AG09319 (cell line): ENCODE measurements around a stretch of chr4.

DNA sequence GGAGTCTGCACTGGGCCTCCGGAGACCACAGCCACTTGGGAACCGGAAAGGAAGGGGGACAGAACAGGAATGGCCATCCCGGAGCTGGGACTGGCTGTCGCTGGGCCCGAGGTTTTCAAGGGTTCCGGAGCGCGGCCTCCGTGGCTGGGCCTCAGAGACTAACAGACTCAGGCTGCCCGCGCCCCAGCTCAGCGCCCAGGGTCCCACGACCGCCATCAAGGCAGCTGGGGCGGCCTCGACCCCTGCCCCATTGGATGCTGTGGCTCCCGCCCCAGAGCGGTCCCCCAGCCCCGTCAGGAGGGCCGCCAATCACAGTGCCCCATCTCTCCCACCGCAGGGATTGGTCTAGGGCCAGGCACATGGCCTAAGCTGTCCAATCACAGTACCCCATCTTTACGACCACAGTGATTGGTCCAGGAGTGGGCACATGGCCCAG, 105.2 kb upstream of the NKX1-1 start:
- RRBS: 91% methylated on average over 5 of the region's 22 CpGs

- RRBS: 81% methylated on average over 2 of the region's 29 CpGs
These were observed 135.6 kb upstream of the NKX1-1 start for GRCh38 chr4:1541637-1542382.

DNA sequence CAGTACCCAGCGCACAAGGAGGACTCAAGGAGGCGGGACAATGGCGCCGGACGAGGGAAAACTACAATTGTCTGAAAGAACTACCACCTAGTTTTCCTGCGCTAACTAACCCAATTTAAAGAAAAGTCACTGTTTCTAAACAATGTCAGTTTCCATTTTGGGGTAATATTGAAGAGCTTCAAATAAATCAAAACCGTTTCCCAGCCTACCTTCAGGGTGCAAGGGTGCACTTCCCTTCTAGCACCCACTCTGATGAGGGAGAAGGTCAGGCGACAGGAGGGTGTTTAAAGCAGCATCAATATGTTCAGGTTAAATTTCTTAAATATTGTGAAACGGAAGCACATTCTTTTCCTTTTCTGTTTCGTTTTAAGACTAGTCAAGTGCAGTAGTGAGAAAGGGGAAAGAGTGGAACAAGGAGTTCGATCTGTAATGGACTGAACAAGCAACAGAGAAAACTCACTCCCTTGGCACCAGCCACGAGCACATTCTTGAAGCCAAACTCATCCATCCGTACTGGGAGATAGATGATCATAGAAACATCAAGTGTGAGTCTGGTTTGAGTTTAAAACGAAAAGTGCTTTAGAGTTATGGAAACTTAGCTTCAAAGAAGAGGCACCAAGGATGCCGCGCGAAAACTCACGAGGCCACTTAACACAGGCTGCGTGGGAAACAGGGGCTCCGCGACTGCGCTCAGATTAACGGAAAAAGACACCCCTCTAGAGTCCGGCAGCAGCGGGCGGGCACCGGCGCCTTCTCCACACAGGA, 877 bp downstream of the FAM53A start:
- RRBS: no CpG with 5 or more reads among the region's 28 CpGs

GRCh38 chr4:1717954-1719232, 2.7 kb downstream of the TMEM129 start:
- RRBS: 76% methylated on average over 6 of the region's 39 CpGs

DNA sequence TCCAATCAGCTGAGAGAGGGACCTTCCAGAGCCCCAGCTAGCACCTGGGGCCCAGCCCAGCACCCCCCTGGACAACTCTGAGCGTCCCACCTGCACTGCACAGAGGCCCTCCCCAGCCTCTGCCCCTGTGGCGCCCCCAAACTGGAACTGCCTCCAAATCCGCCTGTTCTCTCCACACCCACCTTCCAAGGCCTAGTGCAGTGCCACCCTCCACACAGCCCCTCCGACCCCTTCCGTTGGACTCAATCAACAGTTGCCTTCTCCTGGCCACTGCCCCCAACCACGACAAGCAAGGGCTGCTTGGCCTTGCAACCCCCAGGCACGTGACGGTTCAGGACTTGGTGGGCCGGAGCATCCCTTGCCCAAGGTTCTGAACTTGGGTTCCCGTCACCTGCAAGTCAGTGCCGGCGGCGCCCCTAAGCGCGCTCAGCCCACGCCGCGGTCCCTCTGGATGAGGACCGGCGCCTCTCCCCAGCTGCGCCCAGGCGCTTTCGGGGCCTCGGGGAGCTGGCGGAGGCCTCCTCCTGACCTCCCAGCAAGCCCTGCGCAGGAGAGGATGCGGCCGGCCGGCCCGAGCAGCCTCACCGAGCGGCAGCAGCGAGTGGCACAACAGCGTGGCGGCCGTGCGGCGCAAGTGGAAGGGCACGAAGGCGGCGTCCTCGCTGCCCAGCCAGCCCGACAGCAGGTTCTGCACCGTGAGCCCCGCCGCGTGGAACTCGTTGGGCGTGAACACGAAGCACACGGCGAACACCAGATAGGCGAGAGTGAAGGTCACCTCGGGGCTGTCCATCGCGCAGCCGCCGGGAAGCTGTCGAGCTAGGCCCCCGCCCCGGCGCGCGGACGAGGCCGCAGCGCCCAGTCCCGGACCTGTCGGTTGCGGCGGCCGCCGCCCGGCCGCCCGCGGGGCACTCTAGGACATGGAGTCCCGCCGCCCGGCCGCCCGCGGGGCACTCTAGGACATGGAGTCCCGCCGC, 788 bp downstream of the TMEM129 start:
- RRBS: 2% methylated on average over 11 of the region's 85 CpGs

DNA sequence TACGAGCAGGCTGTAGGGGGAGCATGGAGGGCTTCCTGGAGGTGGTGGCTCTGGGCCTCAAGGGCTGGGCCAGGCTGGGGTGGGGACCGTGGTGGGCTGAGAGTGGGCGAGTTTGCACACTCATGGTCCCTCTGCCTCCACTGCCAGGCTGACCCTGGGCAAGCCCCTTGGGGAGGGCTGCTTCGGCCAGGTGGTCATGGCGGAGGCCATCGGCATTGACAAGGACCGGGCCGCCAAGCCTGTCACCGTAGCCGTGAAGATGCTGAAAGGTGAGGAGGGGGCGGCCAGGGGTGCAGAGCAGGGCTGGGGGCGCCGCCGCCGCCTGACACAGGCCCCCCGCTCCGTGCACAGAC, 12.1 kb downstream of the FGFR3 start:
- RRBS: no CpG with 5 or more reads among the region's 17 CpGs

- RRBS: no CpG with 5 or more reads among the region's 5 CpGs
These were observed 3.3 kb upstream of the LETM1 start for GRCh38 chr4:1859117-1859697.

DNA sequence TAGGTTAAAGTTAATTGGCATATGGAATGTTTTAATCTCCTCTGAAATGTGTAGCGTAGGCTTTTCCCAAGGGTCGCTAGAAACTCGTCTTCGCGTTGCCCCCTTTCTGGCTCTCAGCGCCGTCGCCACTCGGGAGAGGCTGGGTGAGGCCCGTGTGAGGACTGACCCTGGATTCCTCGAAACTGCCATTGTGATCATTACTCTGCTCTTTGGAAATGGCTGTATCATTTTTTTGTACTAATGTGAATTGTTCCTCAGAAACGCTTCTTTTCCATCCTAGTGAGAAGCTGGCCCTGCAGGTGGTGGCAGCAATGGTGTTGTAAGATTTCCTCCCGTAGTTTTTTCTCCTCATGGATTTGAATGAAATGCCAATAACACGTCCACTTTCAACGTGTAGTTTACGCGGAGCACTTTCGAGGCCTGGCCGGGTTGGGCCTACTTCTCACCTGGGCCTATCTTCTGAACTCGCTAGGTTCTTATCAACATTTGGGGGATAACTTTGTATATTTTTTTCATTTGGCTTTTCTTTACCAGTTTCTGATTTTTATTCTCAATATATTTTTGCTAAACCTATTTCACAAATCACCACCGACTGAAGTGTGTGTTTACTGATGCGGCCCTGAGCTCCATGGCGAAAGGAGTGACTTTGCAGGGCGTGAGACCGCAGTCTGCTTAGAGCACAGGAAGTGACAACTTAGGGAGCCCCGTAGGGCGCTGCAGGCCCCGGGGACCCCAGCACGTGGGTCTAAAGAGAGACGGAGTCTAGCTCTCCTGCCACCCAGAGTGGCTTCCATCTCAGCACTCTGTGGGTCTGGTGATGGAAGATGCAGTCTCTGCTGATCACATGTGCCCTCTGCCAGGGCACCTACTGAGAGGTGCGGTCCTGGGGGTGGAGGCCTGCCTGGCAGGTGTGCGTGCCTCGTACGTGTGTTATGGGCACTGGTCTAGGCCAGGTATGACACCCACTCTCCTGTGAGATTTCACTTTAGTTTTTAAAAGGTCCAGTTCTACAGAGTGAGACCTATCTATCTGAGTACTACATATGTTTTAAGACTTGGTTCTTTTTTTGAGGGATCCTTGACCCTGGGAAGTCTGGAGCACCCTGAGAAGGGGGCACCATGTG, 29.2 kb downstream of the NELFA start:
- RRBS: no CpG with 5 or more reads among the region's 34 CpGs

GRCh38 chr4:2270138-2270741, 8.3 kb upstream of the MXD4 start:
- RRBS: 78% methylated on average over 1 of the region's 20 CpGs

DNA sequence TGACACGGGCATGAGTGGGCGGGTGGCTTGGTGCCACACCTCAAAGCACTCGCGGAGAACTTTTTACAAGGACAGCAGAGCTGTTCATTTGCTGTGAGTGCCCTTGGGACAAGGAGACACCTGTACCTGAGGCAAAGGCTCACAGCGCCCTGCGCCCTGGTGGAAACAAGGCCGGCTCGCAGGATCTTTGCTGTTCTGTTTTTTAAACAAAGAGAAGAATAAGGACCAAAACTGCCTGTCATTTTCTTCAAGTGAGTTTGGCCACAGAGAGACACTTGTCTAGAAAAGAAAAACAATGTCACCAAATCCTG, 71.7 kb upstream of the MXD4 start:
- RRBS: no CpG with 5 or more reads among the region's 8 CpGs

- RRBS: no CpG with 5 or more reads among the region's 8 CpGs
These were observed 11.5 kb downstream of the ZFYVE28 start for GRCh38 chr4:2406816-2407404.

GRCh38 chr4:2457330-2458231, 11.3 kb upstream of the RNF4 start:
- RRBS: 80% methylated on average over 7 of the region's 27 CpGs

GRCh38 chr4:2478256-2479012, 9.5 kb downstream of the RNF4 start:
- RRBS: no CpG with 5 or more reads among the region's 8 CpGs

- RRBS: no CpG with 5 or more reads among the region's 8 CpGs
These were observed 85.0 kb downstream of the TNIP2 start for GRCh38 chr4:2671168-2671602.

GRCh38 chr4:2689766-2690362, 66.3 kb downstream of the TNIP2 start:
- RRBS: 82% methylated on average over 8 of the region's 21 CpGs

GRCh38 chr4:2746086-2746729, 9.9 kb downstream of the TNIP2 start:
- RRBS: no CpG with 5 or more reads among the region's 17 CpGs

DNA sequence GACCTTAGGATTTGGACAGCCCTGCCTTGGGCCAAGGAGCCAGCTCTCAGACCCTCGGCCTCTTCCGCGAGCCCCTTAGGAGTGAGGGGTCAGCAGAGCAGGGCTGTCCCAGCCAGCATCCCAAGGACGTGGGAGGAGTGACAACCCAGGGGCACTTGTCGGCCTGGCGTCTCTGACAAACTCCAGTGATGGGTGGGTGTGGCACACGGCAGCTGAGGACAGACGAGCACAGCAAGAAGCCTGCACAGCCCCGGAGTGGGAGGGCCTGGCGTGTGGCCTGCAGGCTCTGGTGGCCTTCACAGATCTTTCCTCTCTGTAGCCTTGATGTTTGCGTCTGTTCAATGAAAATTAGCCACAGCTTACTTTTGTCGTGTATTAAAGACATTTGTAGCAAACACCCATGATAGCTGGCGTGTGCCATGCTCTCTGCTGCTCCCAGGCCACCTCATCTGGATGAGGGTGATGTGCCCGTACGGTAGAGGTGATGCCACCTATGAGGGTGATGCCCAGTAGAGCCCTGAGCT, 11.7 kb upstream of the TNIP2 start:
- RRBS: no CpG with 5 or more reads among the region's 15 CpGs

GRCh38 chr4:2794152-2795372, 1.7 kb downstream of the SH3BP2 start:
- RRBS: no CpG with 5 or more reads among the region's 19 CpGs

- RRBS: no CpG with 5 or more reads among the region's 15 CpGs
These were observed 30.0 kb downstream of the MFSD10 start for GRCh38 chr4:2904495-2905070.

- RRBS: no CpG with 5 or more reads among the region's 38 CpGs
These were observed 6.2 kb downstream of the MFSD10 start for GRCh38 chr4:2928002-2929290.